GM19239 (cell line): ENCODE measurements around a stretch of chr17.

DNA sequence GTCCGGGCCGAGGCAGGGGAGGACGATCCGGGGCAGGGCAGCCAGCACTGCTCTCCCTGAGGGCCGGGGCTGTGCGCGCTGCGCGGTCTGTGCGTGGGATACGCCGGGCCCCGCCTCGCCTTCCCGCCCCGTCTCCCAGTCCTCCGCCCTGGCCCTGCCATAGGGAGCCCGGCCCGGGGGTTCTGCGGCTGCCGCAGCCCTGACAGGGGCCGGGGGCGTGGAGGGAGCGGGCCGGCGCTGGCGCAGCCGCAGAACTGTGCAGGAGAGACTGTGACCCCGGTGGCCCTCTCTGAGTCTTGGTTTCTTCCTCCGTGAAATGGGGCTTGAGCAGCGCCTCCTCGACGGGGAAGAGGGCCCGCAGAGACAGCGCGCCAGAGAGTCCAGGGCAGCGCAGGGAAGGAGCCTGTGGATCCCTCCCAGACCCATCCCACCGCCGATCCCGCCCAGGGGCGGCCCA is 38.5 kb upstream of the GRAPL start:
- RRBS = no CpG with 5 or more reads among the region's 41 CpGs

- RRBS = no CpG with 5 or more reads among the region's 2 CpGs
Measured at GRCh38 chr17:19249282-19249643, 12.1 kb downstream of the EPN2 start.

- RRBS = no CpG with 5 or more reads among the region's 1 CpG
Measured at GRCh38 chr17:19283962-19284578, 46.9 kb downstream of the EPN2 start.

GRCh38 chr17:19337709-19338515 is 24.6 kb downstream of the B9D1 start:
- RRBS = no CpG with 5 or more reads among the region's 5 CpGs

- RRBS = 85% methylated on average over 10 of the region's 53 CpGs
Measured at GRCh38 chr17:19378669-19379577, 625 bp downstream of the MAPK7 start.

- RRBS = no CpG with 5 or more reads among the region's 4 CpGs
Measured at GRCh38 chr17:19531101-19531565, 2.5 kb upstream of the SLC47A1 start.

DNA sequence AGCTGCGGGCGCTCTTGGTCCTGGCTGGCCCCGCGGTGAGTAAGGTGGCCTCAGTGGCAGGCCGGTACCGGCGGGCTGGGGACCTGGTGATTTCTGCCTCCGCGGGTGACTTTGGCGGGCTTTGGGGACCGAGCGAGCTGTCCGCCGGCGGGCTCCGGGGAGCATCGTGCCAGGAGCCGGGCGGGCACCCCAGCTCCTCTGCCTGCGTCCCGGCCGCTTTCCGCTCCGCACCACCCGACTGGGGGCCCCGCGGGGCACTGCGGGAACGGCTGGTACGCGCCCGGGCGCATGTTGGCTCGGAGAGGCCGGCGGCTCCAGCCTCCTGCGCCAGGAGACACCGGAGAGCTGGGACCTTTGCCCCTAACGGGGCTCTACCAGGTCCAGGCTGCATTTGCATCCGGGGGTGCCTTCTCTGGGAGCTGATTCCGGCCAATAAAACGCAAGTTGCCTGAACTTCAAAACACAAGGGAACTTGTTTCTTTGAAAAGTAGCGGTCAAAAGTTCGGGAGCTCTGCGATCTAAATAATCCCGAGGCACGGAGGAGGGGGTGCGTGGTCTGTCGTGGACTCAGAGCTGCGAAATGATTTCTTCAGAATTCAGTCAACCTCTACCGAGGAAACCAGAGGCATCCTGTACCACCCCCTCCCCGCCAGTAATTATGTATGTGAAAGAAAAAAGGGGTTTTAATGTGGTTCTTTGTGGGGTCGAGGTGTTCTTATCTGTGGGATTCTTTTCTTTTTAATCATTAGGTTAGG is 563 bp downstream of the SLC47A1 start:
- RRBS = 6% methylated on average over 24 of the region's 53 CpGs

- RRBS = no CpG with 5 or more reads among the region's 3 CpGs
Measured at GRCh38 chr17:19681271-19681506, 32.6 kb downstream of the ALDH3A2 start.

- RRBS = no CpG with 5 or more reads among the region's 9 CpGs
Measured at GRCh38 chr17:19728017-19728650, 11.8 kb upstream of the SLC47A2 start.

GRCh38 chr17:19730840-19731456 is 14.6 kb upstream of the SLC47A2 start:
- RRBS = 68% methylated on average over 3 of the region's 7 CpGs

DNA sequence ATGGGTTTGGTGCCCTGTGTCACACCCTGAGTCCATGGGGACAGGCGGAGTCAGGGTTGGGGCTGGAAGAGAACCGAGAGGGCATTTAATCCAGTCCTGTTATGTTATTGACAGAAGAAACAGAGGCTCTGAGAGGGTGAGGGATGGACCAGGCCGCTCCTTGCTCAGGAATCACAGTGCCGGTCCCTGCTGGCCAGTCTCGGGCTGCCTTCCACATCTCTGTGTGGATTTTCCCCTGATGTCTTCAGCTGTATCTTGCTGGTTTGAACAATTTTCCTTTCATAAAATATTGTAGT is 86.6 kb downstream of the SPECC1 start:
- RRBS = no CpG with 5 or more reads among the region's 5 CpGs

DNA sequence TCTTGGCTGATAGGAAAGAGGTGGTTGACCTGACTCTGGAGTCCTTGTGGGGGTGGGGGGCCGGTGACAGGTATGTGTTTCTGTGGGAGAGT is 147.6 kb downstream of the SPECC1 start:
- RRBS = no CpG with 5 or more reads among the region's 1 CpG

GRCh38 chr17:20281690-20282366 is 185.5 kb downstream of the LGALS9B start:
- RRBS = no CpG with 5 or more reads among the region's 14 CpGs

DNA sequence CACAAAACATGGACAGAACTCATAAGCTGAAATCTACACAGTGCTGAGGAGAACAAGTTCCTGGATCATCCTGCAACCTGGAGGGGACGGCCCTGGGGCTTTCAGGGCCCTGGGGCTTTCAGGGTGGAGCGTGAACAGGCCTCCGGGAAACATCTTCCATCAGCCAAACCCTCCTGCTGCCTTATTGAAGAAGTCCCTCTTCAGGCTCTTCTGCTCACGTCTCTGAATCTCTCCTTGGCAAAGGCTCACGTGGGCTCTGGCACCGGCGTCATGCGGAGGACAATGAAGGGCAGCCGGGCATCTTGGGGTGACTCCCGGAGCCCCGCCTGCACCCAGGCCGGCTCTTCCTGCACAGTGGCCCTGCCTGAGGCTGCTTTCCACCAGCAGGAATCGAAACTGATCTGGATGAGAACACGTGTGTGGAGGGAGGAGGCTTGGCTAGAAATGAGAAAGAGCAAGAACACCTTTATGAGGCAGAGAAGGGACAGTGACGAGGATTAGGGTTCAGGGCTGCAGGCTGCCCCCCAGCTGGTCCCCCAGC is 127.4 kb downstream of the CDRT15L2 start:
- RRBS = no CpG with 5 or more reads among the region's 15 CpGs

GRCh38 chr17:20979416-20980009 is 63.3 kb downstream of the USP22 start:
- RRBS = no CpG with 5 or more reads among the region's 7 CpGs

- RRBS = no CpG with 5 or more reads among the region's 18 CpGs
Measured at GRCh38 chr17:21015178-21016016, 27.4 kb downstream of the USP22 start.

DNA sequence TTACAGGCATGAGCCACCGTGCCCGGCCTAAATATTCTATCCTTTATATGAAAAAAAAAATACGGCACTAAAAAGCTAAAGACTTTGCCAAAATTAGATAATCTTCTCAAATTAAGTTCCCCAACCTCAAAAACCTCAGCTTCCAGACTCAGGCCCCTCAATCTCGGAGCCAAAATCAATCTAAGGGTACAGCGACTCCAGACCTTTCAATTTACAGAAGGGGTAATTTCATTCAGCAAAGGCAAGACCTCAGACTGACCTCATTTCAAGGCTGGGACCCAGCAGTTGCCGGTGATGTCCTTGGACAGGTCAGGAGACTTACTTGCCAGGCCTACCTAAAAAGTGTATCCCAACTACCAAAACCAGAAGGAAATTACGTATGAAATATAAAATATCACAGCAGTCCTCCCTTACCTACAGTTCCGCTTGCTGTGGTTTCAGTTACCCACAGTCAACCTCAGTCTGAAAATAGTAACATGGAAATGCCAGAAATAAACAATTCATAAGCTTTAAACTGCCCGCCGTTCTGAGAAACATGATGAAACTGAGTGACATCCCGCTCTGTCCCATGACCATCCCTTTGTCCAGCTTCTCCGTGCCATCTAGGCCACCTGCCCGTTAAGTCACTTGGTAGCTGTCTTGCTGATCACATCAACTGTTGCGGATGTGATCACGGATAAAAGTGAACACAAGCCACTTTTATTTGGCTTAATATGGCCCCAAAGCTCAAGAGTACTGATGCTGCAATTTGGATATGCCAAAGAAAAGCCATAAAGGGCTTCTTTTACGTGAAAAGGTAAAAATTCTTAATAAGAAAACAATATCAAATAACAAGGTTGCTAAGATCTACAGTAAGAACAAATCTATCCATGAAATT is 8.6 kb downstream of the USP22 start:
- RRBS = no CpG with 5 or more reads among the region's 16 CpGs

- RRBS = no CpG with 5 or more reads among the region's 4 CpGs
Measured at GRCh38 chr17:21085116-21085340, 41.7 kb upstream of the DHRS7B start.

GRCh38 chr17:21273133-21273924 is 11.2 kb upstream of the MAP2K3 start:
- RRBS = no CpG with 5 or more reads among the region's 11 CpGs

DNA sequence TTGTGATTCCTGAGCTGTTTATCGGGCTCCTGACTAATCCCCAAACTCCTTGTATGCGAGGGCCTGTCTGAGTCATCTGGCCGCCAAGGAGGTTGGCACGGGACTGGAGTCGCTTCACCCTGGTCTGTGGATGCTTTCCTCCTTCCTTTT is 2.2 kb upstream of the MAP2K3 start:
- RRBS = no CpG with 5 or more reads among the region's 5 CpGs